Transverse colon (tissue), 4 donors: ENCODE measurements around a stretch of chr6.

DNA sequence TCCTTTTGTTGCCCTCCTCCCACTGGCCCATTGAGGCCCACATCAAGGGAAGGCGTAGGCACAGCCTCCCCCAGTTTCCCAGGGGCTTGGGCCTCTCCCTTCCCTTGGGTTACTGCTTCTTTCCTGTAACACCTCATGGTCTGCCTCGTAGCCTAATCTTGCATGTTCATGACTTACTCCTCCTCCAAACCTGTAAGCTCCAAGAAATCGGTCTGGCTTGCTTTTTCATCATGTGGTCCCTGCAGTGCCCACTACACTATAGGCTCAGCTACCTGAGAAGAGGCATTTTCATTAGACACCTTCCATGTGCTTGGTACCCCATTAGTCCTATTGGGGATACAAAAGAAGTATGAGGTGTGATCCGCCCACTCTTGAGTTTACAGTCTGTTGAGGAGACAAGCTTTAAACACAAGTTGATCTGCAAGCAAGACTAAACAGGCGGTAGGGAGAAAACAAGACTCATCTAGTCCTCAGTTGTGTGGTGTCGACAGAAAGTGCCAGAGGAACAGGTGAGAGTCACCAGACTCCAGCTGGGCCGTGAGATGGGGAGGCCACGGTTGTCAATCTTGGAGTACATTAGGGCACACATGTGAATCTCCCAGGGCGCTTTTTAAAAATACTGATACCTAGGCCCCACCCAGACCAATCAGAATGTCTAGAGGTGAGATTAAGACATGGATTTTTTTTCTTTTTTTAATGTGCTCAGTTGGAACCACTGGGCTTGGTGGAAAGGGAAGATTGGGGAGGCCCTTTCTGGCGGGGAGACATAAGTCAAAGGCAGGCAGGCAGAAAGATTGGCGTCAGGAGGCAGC lies 10.2 kb downstream of the E2F3 start:
- PRO-cap: no peak
- RAMPAGE, long total RNA, 4 experiments: no peak in any of the 4 experiments

DNA sequence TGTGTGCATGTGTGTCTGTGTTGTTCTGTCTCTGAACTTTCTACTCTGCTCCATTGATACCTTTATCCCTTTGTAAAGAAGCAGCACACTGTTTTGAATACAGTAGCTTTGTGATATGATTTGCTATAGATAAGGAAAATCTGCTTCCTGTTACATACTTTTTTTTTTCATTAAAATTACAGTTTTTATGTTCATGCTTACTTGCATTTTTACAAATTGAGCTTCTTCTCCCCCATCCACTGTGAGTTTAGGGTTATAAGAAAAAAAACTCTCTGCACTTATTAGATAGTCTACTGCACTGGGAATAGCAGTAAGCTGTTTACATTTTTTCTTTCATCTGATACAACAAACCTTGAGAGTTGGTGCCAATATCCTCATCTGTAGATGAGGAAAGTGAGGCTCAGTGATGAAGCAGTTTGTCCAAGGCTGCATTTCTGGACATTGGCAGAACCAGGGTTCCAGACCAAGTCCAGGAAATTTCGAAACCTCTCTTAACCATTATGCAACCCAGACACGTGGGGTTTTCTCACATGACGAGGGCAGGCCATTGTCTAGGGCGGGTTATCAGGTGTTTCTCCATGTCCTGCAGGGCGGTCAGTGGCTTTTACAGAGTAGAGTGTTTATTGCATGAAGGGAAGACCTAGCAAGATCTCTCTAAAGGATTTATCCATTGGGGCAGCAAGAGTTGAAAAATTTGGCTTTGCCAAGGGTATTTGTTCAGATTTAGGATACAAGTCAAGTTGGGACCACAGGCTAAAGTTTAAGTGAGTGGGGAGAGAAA lies 22.9 kb downstream of the E2F3 start:
- PRO-cap: no peak
- RAMPAGE, long total RNA, 4 experiments: no peak in any of the 4 experiments

- PRO-cap: no peak
- RAMPAGE, long total RNA, 4 experiments: no peak in any of the 4 experiments
Observed at GRCh38 chr6:21188741-21189336, 404.7 kb upstream of the SOX4 start.

DNA sequence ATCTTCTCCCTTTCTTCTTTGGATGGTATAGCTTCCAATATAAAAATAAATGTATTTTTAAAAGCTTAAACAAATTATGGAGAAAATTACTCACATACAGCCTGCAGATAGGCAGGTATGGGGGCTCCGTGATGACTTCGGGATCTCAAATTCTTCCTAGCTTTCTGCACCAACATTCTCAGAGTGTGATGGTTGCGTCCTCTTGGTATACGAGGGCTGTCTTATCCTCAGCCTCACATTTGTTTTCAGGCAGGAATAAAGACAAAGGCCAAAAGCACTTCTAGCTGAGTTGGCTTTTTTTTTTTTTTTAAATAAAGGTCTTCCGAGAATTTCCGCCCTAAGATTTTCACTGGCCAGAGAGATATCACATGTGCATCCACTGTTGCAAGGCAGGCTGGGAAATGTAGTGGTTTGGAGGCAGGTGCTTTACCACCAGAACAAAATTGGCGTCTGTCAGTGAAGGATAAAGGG lies 335.0 kb upstream of the SOX4 start:
- PRO-cap: no peak
- RAMPAGE, long total RNA, 4 experiments: no peak in any of the 4 experiments

- PRO-cap: no peak
- RAMPAGE, long total RNA, 4 experiments: no peak in any of the 4 experiments
Observed at GRCh38 chr6:21354489-21355492, 238.8 kb upstream of the SOX4 start.

DNA sequence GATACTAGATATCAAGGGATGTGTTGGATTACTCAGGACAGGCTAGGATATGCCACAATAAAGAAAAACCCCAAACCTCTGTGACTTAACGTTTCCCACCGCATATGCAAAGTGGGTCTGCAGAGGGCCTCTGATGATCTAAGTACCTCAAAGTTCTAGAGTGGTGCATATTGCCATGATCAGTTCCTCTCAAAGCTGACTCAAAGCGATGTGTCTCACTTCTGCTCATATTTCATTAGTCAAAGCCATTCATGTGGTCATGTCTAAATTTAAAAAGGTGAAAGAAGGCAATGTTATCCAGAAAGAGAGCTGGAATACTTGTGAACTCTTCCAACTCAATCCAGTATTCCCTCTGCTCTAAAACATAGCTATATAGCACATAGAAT lies 155.0 kb upstream of the SOX4 start:
- PRO-cap: no peak
- RAMPAGE, long total RNA, 4 experiments: no peak in any of the 4 experiments

DNA sequence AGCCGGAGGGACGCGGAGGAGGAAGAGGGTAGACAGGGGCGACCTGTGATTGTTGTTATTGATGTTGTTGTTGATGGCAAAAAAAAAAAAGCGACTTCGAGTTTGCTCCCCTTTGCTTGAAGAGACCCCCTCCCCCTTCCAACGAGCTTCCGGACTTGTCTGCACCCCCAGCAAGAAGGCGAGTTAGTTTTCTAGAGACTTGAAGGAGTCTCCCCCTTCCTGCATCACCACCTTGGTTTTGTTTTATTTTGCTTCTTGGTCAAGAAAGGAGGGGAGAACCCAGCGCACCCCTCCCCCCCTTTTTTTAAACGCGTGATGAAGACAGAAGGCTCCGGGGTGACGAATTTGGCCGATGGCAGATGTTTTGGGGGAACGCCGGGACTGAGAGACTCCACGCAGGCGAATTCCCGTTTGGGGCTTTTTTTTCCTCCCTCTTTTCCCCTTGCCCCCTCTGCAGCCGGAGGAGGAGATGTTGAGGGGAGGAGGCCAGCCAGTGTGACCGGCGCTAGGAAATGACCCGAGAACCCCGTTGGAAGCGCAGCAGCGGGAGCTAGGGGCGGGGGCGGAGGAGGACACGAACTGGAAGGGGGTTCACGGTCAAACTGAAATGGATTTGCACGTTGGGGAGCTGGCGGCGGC lies 2.8 kb downstream of the SOX4 start:
- PRO-cap: bidirectional peak, plus-strand start at position 610 of the sequence, minus-strand start at position 604 of the sequence
- RAMPAGE, long total RNA, 4 experiments: start-site peak on the plus strand in 2 of 4 experiments, centred at positions 346 to 499 of the sequence, 16 to 48 reads per replicate

GRCh38 chr6:21753448-21754206 lies 160.1 kb downstream of the SOX4 start:
- PRO-cap: no peak
- RAMPAGE, long total RNA, 4 experiments: no peak in any of the 4 experiments

DNA sequence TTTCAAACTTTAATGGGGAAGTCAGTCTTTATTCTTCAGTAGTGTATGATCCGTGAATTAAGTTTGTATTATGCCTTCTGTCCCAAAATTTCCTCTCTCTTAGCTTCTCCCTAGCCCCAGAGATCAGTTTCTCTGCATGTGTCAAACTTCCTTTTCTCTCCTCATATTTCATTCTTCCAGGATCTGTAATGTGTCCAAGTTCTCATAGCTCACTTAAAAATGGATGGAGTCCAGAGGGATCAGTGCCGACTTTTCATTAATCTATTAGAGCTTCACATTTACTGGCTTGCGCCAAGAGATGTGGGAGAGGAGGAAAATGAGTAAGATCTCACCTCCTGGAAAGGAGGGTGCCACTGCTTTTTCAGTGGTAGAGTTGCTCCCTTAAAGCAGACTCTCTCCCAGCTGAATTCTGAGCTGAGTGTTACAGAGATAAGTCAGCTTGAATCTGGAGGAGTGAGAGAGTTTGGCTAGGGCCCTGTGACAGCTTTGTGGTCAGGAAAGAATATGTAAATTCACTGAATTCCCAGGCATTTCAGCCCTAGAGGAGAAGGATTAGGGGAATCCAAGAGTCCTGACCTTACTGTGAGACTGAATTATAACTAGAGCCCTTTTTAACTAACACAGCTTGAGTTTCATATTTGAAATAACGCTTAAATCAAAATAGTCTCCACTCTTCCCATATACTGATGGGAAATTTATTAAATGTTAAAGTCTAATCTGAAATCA lies 175.9 kb downstream of the SOX4 start:
- PRO-cap: no peak
- RAMPAGE, long total RNA, 4 experiments: no peak in any of the 4 experiments

- PRO-cap: no peak
- RAMPAGE, long total RNA, 4 experiments: no peak in any of the 4 experiments
Observed at GRCh38 chr6:21856862-21857214, 263.3 kb downstream of the SOX4 start.

- PRO-cap: no peak
- RAMPAGE, long total RNA, 4 experiments: no peak in any of the 4 experiments
Observed at GRCh38 chr6:21873740-21874104, 280.2 kb downstream of the SOX4 start.

DNA sequence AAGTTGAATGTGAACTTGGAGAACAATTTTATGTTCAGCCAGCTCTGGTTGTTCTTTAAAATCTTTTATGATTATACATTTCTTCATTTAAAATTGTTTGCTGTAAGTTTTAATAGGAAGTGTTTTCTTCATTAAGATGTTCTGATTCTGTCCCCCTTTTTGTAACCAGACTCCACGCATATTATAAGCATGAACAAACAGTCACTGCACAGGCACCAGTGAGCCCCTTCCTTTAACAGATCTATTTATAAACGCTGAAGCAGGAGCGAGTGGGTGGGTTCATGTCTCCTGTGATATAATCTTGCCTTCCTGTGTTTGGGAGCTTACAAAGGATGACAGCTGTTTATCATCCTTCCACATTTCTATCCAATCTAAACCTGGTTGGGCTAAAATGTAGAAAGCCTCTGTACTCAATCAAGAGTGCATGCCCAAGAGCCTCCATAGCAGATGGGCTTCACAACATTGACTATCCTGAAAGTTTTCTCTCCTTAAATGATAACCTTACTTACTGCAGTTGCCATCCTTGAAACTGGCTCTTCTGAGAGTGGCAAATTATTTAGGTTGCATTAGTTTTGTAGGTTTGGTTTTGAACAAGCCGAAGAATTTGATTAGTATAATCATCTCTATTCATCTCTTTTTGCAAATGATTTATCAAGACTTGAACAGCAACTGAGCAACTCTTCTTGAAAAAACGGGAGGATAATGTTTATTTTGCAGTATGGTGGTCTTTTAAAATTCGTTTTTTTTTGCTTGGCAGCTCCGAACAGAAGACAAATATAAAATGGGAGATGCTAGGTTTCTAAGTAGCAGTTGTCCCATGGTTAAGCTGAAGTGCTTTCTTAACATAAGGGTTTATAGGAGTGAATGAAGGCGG lies 299.1 kb downstream of the PRL start:
- PRO-cap: no peak
- RAMPAGE, long total RNA, 4 experiments: no peak in any of the 4 experiments

DNA sequence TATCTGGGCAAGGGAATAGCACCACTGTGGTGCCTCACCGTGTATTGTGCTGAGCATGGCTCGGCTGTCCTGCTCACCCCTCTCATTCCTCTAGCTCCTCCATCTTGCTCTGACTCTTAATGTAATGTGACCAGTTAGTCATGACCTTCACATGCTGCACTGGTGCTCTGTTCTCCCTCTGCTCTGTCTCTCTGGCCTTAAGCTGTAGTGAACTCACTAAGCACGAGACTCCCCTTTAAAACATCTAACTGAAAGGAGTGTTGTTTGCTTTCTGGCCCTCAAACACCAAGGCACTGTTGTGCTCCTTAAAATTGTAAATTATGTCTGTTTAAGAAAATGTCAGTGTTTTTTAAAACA lies 140.4 kb downstream of the HDGFL1 start:
- PRO-cap: no peak
- RAMPAGE, long total RNA, 4 experiments: no peak in any of the 4 experiments

- PRO-cap: no peak
- RAMPAGE, long total RNA, 4 experiments: no peak in any of the 4 experiments
Observed at GRCh38 chr6:23583851-23584757, 541.9 kb upstream of the NRSN1 start.

DNA sequence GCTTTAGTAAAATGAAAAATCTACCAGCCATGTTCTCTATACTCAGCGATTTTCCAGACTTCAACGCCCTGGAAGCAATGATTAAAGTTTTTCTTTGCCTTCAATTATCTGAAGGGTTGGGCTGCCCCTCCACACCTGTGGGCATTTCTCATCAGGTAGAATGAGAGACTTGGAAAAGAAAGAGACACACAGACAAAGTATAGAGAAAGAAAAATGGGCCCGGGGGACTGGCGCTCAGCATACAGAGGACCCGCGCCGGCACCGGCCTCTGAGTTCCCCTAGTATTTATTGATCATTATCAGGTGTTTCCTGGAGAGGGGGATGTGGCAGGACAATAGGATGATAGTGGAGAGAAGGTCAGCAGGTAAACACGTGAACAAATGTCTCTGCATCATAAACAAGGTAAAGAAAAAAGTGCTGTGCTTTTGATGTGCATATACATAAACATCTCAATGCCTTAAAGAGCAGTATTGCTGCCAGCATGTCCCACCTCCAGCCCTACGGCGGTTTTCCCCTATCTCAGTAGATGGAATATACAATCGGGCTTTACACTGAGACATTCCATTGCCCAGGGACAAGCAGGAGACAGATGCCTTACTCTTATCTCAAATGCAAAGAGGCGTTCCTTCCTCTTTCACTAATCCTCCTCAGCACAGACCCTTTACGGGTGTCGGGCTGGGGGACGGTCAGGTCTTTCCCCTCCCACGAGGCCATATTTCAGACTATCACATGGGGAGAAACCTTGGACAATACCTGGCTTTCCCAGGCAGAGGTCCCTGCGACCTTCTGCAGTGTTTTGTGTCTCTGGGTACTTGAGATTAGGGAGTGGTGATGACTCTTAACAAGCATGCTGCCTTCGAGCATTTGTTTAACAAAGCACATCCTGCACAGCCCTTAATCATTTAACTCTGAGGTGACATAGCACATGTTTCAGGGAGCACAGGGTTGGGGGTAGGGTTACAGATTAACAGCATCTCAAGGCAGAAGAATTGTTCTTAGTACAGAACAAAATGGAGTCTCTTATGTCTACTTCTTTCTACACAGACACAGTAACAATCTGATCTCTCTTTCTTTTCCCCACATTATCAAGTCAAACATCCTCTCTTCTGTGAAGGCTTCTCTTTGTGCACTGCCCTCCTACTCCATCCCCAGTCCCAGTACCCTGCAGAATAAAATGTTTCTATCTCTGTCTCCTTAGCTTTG lies 2.4 kb upstream of the MRS2 start:
- PRO-cap: no peak
- RAMPAGE, long total RNA, 4 experiments: no peak in any of the 4 experiments

DNA sequence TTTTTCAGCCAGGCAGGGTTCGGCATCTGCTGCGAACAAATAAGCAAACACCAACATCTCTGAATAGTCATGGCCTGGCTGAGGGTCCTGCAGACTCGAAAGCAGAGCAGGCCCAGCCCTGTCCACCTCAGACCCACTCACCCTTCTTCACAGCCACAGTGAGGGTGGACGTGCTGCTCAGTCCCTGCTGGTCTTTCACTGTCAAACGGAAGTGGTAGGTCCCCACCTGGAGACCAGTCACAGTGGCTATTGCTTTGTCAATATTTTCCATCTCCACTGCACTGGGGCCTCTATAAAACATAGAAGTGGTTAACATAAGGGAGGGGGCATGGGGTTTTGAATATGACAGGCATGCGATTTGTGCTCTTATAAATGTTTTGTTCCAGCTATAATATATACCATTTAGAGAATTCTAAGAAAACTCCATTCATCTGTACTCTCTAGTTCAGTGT lies 73.9 kb downstream of the ALDH5A1 start:
- PRO-cap: unidirectional peak, minus-strand start at position 200 of the sequence
- RAMPAGE, long total RNA, 4 experiments: no peak in any of the 4 experiments

GRCh38 chr6:24667431-24667820 lies 549 bp downstream of the ACOT13 start:
- PRO-cap: bidirectional peak, plus-strand start at chr6:24667625, minus-strand start at chr6:24667549
- RAMPAGE, long total RNA, 4 experiments: no peak in any of the 4 experiments

DNA sequence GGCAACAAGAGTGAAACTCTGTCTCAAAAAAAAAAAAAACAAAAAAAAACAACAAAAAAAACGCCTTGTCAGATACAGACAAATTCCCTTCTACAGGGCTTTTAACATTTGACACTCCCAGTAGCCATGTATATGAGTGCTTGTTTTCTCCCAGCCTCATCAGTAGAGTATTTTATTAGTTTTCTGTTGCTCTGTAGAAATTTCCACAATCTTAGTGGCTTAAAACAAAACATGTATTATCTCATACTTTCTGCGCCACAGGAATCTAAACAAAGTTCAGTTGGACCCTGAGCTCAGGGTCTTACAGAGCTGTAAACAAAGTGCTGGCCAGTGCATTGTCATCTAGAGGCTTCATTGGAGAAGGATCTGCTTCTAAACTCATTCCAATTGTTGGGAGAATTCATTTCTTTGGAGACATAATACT lies 3.6 kb upstream of the GMNN start:
- PRO-cap: no peak
- RAMPAGE, long total RNA, 4 experiments: no peak in any of the 4 experiments

- PRO-cap: no peak
- RAMPAGE, long total RNA, 4 experiments: no peak in any of the 4 experiments
Observed at GRCh38 chr6:25053673-25054554, 118.2 kb upstream of the RIPOR2 start.

- PRO-cap: no peak
- RAMPAGE, long total RNA, 4 experiments: no peak in any of the 4 experiments
Observed at GRCh38 chr6:25088300-25088902, 152.6 kb upstream of the RIPOR2 start.